ENCODE results near the genes THEGL, REST and TMPRSS11F.

- RAMPAGE, total RNA, result no peak
Measured at GRCh38 chr4:56530170-56531159, at the start of gene THEGL. Gene THEGL, plus strand, starts transcription at chr4:56530606.

- RAMPAGE, total RNA, result no peak
Measured at GRCh38 chr4:56655170-56655596, 25.9 kb downstream of the HOPX start.

DNA sequence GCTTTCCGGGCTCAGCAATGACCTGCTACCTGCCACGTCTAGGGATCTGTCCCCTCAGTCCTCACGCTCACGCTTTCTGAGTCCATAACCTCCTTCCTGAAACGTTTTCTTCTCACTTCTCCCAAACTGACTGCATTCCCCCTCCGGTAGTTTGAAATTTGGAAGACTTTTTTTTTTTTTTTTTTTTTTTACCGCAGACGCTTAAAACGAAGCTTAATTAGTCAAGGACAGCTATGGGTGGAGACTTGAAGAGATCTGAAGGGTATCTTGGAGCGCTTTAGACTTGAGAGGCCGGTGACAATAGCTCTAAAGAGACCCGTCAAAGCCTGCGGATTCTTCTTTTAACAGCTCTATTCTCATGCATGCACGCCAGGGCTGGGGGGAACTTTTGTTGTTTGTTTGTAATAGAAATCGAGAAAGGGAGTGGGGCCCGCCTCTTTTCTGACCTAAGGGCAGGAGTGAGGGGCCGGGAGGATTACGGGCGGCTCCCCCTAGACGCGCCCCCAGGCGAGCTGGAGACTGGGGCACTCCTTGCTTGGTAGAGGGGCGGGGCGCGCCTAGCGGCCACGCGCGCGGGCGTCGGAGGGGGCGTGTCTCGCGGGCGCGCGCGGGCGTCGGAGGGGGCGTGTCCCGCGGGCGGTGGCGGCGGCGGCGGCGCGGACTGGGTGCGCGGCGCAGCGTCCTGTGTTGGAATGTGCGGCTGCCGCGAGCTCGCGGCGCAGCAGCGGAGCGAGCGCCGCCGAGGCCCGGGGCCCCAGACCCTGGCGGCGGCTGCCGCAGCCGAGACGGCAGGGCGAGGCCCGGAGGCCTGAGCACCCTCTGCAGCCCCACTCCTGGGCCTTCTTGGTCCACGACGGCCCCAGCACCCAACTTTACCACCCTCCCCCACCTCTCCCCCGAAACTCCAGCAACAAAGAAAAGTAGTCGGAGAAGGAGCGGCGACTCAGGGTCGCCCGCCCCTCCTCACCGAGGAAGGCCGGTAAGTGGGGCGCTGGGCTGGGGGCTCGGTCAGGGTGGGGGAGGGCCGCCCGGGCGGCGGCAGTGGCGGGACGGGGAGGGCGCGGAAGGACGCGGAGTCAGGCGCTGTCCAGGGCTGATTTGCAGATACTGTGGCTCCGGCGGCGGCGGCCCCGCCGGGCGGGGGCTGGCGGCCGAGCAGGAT lies at the start of gene REST:
TSS of gene REST (plus strand) at position 666 of the 1,162 bp plus-strand sequence.
- RAMPAGE, total RNA, result no peak

DNA sequence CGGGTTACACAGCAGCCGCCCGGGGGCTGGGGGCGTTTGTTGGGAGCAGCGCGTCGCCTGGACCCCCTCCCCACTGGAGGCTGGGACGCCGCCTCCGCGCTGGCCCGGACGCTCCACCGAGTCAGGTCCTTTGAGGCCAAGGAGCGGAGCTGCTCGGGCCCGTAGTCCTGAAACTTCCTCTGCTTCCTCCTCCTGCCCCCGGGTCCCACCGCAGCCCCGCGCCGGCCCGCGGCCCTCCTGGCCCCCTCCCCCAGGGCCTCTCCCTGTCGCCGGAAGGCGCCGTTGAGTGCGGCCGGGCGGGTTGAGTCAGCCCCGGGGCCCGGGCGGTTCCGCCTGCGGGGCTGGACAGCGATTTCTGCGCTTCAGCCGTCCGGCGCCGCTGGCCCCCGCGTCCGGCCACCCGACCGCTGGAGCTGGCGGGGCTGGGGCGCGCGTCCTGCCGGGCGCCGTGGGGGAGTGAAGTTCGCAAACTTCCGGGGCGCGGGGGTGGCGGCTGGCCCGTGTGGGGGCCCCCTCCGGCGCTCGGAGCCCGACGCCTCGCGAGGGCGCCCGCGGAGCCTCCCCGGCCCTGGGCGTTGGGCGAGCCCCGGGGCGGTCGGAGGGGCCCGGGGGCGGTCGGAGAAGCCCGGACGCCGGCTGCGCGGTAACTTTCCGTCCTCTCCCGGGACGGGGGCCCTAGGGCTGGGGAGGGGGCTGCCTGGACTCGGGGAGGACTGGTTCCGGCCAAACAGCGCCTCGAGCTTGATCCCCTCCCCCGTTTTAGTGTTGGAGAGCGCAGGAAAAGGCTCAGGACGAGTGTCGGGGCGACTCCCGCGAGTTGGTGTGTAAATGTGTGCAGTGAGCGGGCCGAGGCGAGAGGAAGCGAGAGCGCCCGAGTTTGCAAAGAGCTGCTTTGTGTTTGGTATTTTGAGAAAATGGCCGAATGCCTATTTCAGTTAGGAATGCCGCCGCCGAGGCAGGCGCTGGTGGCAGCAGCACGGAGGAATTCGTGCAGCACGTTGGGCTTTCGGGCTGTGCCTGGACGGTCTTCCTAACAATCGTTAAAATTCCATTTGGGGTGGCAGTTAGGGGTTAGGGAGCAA lies 1.0 kb downstream of the REST start:
- RAMPAGE, total RNA, result no peak

GRCh38 chr4:57040571-57041061 lies 61.9 kb downstream of the POLR2B start:
- RAMPAGE, total RNA, result no peak

- RAMPAGE, total RNA, result no peak
Measured at GRCh38 chr4:57113815-57114202, 3.6 kb upstream of the IGFBP7 start.

GRCh38 chr4:57119001-57120054 lies 9.1 kb upstream of the IGFBP7 start:
- RAMPAGE, total RNA, result no peak

- RAMPAGE, total RNA, result no peak
Measured at GRCh38 chr4:59818654-59819068, 1381.5 kb upstream of the ADGRL3 start.

DNA sequence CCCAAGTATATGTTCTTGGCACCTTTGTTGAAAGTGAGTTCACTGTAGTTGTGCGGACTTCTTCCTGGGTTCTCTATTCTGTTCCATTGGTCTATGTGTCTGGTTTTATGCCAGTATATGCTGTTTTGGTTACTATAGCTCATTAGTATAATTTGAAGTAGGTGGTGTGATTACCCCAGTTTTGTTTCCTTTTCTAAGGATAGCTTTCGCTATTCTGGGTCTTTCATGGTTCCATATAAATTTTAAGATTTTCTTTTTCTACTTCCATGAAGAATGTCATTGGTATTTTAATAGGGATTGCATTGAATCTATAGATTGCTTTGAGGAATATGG lies 635.2 kb upstream of the ADGRL3 start:
- RAMPAGE, total RNA, result no peak

GRCh38 chr4:62040774-62041122 lies 840.6 kb downstream of the ADGRL3 start:
- RAMPAGE, total RNA, result no peak

DNA sequence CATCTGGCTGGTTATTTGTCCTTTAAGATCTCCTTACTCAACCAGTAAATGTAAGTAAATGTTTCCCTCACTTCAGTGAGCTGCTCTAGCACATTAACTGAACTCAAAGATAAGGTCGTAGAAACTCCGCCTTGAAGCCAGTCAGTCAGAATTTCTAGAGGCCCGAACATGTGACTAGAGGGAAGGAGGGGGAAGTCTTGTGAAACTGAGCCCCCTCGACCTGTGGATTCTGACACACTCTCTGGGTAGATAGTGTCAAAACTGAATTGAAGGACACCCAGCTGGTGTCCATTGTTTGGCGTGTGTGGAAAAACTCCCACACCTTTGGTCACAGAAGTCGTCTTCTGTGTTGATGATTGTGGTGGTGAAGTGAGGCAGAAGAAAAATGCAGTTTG lies 933.9 kb downstream of the ADGRL3 start:
- RAMPAGE, total RNA, result no peak

- RAMPAGE, total RNA, result no peak
Measured at GRCh38 chr4:62437117-62437379, 1236.9 kb downstream of the ADGRL3 start.

DNA sequence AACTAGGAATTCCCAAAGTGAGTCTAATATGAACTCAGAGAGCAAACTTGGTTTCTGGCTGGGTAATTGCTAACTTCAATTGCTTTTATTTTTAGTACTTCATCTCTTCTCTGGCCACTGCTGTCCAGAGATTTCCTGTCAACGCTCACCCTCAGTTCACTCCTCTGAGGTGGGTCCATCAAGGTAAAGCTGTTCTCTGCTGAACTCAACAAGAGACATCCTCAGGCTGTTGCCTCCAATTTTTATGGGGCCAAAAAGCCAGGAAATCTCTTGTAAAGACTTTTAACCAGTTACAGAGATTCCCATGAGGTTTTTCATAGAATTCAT lies 75.3 kb upstream of the TECRL start:
- RAMPAGE, total RNA, result no peak

GRCh38 chr4:64608542-64609023 lies 199.3 kb upstream of the TECRL start:
- RAMPAGE, total RNA, result no peak

DNA sequence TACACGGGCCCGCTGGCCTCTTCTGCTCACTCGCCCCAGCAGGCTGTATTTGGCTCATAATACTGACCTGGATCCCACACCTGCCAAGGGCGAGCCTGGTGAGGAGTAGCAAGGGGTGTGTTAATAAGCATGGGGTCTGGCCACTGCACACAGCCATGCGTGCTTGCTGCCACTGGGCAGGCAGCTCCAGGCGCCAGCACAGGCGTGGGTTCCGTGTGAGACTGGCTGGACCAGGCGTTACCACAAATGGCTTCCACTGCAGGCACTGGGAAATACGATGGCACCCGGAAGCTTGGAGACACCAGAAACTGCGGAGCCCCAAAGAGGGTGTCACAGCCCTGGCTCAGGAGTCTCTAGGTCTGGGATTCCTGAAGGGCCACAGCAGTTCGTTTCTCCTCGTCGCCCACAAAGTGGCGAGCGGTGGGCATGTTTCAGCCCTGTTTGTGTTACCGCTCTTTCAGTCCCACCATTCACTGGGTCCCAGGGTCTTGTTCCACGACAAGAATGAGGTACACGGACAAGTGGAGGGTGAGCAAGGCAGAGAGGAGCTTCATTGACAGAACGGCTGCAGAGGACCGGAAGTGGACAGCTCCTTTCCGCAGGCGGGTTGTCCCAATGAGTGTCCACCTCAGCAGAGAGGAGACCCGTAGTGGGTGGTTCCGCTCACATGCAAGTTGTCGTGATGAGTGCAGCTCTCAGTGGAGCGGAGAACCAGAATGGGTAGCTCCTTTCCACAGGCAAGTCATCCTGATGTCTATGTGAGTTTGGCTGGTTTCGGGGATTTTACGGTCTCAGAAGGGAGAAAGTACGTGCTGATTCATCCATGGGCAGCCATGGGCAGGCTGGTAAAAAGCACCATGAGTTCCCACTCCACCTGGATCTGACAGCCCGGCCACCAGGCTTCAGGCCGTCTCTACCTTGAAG lies 428.8 kb downstream of the EPHA5 start:
- RAMPAGE, total RNA, result no peak

DNA sequence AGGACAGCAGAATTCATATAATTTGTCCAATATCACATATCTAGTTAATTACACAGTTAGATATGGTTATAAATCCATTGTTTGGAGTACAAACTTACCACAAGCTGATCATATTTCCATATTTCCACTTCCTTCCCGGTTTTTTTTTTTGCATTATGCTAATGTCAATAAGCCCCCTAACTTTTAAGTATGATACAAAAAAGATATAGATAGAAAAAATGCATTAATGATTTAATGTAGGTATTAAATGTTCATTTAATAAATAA lies 569.1 kb upstream of the EPHA5 start:
- RAMPAGE, total RNA, result no peak

- RAMPAGE, total RNA, result no peak
Measured at GRCh38 chr4:67885531-67886253, 1.9 kb upstream of the TMPRSS11D start.

DNA sequence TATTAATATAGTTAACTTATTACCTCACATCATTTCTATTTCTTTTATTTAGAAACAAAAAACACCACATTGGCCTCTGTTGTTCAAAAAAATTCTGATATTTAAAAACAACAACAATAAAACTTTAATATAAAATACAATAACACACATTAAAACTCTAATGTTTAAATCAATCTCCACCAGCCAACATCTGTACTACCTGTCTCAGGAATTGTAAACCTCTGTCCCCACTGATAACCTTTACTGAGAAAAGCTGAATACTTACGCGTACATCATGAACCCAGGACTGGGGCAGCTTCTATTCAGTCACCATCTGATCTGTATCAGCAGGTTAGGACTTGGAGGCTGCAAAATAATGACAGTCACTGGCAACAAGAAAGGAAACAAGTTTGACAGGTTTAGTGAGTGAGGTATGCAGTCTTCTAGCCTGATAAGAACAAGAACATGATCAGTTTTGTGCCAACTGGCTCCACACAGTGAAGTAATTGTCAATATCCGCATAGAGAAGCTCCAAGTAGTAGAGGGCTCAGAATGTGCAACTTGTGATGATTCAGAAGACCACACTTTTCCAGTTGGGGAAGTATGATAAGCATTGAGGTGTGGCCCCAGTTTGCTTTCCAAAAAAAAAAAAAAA lies at the start of gene TMPRSS11F:
TSS of gene TMPRSS11F (minus strand) at position 325 of the 634 bp plus-strand sequence.
- RAMPAGE, total RNA, result no peak

- RAMPAGE, total RNA, result no peak
Measured at GRCh38 chr4:68313345-68313622, 36.6 kb downstream of the YTHDC1 start.

- RAMPAGE, total RNA, result no peak
Measured at GRCh38 chr4:68323915-68324401, 25.9 kb downstream of the YTHDC1 start.